ENCODE measurements around a stretch of chr9.

DNA sequence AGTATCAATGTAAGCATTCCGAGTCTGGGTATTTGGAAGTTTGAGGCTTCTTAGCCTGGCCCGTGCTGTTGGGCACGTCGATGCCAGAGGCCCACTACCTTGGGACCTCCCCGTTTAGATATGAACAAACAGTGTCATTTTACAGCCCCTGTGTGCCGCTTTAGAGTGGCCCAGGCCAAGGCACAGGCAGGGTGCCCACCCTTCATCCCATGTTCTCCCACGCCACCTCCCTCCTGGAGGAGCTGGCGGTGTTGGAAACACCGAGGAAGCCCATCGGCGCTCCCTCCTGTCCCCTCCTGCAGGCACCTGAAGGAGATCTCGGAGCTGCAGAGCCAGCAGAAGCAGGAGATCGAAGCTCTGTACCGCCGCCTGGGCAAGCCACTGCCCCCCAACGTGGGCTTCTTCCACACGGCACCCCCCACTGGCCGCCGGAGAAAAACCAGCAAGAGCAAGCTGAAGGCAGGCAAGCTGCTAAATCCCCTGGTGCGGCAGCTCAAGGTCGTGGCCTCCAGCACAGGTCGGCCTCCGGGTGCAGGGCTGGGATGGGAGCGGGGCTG is 113.7 kb downstream of the WNK2 start:
- PRO-cap, 2 experiments: no peak in any of the 2 experiments

GRCh38 chr9:93503782-93504423 is 50.5 kb upstream of the FAM120AOS start:
- PRO-cap, 2 experiments: peak in 1 of 2 experiments; most common plus-strand start chr9:93504234 (in 1)

GRCh38 chr9:93557529-93558220 is 18.7 kb upstream of the PHF2 start:
- PRO-cap, 2 experiments: no peak in any of the 2 experiments

- PRO-cap, 2 experiments: no peak in any of the 2 experiments
Observed at GRCh38 chr9:93558332-93558866, 18.0 kb upstream of the PHF2 start.

DNA sequence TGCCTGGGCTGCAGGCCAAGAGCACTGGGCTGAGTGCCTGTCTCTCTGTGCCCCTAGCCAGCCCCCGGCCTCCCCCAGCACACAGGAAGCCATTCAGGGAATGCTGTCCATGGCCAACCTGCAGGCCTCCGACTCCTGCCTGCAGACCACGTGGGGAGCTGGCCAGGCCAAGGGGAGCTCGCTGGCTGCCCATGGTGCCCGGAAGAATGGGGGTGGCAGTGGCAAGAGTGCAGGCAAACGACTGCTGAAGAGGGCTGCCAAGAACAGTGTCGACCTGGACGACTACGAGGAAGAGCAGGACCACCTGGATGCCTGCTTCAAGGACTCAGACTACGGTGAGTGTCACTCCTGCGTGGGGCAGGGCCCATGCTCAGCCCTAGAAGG is 97.1 kb downstream of the PHF2 start:
- PRO-cap, 2 experiments: no peak in any of the 2 experiments

DNA sequence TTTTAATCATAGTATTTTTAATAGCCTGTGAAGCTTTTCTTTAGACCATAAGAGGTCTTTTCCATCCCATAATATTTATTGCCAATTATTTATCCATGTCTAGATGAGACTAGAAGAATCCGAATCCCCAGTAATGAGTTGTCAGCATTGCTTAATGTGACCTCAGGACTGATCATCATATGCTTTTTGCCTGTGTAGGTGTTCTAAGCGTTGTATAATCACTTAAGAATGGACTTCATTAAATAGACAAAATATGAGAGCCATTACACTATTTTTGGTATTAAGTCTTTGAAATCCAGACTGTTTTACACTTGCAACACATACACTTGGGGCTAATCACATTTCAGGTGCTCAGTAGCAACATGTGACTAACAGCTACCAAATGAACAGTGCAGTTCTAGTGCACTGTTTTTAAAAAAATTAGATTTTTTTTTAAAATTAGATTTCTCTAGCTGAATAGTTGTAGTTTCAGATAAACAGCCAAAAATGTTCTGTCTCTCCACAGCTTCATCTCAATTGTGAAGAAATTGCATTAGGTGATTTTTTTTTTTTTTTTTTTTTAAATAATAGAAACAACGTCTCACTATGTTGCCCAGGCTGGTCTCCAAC is 84.5 kb downstream of the PTPDC1 start:
- PRO-cap, 2 experiments: no peak in any of the 2 experiments

- PRO-cap, 2 experiments: no peak in any of the 2 experiments
Observed at GRCh38 chr9:94204710-94205063, 54.4 kb upstream of the ZNF169 start.

- PRO-cap, 2 experiments: no peak in any of the 2 experiments
Observed at GRCh38 chr9:94438043-94438721, 63.8 kb downstream of the MFSD14B start.

DNA sequence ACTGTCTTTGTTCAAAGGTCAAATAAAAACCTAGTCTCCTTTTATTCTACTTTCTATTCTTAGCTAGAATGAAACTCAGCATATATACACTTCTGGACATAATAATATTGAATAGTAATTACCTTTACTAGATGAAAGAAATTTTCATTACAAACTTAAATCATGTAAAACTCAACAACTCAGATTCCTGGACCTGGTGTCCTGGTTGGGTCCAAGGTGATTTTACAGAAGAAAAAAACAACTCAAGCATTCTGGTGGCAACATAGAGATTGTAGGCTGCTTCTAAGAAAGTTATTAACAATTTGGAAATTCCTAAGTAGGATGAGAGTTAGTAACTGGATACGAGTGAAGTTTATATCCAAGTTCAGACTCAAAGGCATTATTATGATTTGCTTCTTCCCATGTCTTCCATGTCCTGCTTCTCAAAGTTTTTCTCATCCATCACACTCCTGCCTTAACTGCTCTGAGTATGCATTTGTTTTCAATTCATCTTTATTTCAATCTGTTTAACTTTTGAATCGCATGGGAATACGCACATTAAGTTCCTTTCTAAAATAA is 85.6 kb downstream of the MFSD14B start:
- PRO-cap, 2 experiments: no peak in any of the 2 experiments

DNA sequence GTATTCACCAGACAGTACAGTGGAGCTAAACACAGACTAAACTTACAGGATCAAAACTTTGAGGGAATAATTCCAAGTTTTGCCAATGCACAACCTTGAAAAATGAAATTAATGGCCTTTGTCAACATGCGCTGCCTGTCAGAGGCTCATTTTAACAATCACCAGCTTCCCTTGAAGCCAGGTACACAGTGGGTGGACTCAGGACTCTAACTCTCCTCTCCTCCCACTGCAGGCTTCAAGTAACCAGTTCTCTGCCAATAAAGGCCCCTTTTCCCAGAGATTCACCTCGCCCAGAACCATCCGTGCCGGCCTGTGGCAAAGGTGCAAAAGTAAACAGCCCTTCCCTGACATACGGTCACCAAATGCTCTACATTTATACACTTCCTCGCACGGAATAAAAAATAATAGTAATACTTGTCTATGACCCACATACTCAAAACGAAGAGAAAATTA is 18.4 kb upstream of the FBP2 start:
- PRO-cap, 2 experiments: no peak in any of the 2 experiments

DNA sequence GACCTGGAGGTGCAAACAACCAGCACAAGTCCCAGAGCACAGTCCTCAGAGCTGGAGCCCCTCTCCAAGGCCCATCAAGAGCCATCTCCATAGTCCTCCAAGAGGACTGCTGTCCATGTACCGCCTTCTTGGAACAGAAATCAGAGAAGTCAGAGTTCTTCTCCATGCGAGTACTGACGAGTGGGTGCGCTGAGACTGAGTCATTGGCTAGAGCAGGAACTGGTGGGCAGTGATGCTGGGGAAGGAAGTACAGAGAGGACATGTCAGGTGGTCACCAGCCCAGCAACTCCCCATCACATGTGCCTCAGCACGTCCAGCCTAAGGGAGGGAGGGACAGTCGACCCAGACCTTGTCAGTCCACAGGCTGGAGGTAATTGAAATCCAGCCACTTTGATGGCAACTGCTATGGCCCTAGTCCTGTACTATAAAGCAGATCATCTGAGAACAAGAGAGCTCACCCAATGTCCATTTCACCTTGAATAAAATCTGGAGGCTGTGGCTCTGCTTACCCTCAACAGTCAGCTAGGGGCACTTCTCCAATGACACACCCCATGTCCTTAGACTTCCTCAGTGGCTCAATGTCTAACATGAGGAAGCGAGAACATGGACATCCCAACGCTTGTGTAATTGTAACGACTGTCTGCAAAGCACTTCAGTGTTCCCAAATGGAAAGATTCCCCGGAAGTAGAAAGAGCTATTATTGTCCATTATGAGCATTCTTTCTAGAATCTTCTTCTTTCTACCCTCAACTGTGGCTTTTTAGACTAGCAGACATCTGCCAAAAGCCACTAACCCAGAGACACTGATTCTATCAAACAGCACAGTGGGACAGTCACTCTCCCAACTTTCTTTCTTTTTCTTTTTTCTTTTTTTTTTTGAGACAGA is 15.1 kb upstream of the FBP1 start:
- PRO-cap, 2 experiments: peak in 2 of 2 experiments; most common plus-strand start position 229 of the sequence (in 2); most common minus-strand start position 151 of the sequence (in 2)

GRCh38 chr9:94801183-94801722 is 74.8 kb downstream of the AOPEP start:
- PRO-cap, 2 experiments: no peak in any of the 2 experiments

DNA sequence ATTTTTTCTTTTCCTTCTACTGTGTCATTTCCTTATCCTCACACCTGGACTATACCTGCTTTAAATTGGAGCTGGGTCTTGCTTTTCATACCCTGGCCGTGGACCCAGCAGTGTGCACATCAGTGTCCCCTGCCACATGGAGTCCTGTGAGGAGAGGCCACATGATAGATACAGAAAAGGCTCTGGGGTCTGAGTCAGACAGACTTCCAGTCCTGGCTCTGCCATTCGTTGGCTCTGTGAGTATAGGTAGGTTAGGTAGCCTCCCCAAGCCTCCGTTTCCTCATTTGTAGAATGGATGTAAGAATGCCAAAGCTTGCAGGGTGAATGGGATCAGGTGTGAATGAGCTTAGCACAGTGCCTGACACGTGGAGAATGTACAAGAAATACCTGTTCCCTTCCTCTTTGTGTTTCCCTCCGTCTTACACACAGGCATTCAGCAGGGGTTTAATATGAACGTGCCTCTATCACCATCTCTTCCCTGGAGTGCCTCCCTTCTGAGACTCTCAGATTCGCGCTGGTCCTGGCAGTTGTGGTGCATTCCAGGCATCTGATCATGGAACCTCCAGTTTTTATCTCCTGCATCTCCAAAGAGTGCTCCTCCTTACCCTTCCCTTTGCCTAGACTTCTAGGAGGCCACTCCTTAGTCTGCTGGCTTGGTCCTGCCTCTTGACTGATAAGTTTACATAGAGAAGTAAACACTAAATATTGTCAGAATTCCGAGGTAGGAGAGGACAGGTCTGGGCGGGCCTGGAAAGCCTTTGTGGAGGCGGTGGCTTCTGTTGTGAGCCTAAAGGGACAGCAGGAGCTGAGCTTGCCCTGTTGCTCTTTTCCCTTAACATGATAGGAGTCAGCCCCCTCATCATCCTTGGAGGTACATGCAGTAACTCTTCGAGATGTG is 199.3 kb downstream of the AOPEP start:
- PRO-cap, 2 experiments: no peak in any of the 2 experiments

GRCh38 chr9:94929284-94930015 is 203.0 kb downstream of the AOPEP start:
- PRO-cap, 2 experiments: no peak in any of the 2 experiments

GRCh38 chr9:94936431-94936838 is 209.9 kb downstream of the AOPEP start:
- PRO-cap, 2 experiments: no peak in any of the 2 experiments

- PRO-cap, 2 experiments: no peak in any of the 2 experiments
Observed at GRCh38 chr9:94966007-94966648, 239.6 kb downstream of the AOPEP start.

- PRO-cap, 2 experiments: no peak in any of the 2 experiments
Observed at GRCh38 chr9:94971379-94971737, 244.9 kb downstream of the AOPEP start.

- PRO-cap, 2 experiments: no peak in any of the 2 experiments
Observed at GRCh38 chr9:95008160-95009018, 281.9 kb downstream of the AOPEP start.

- PRO-cap, 2 experiments: no peak in any of the 2 experiments
Observed at GRCh38 chr9:95025556-95026400, 291.7 kb downstream of the FANCC start.

DNA sequence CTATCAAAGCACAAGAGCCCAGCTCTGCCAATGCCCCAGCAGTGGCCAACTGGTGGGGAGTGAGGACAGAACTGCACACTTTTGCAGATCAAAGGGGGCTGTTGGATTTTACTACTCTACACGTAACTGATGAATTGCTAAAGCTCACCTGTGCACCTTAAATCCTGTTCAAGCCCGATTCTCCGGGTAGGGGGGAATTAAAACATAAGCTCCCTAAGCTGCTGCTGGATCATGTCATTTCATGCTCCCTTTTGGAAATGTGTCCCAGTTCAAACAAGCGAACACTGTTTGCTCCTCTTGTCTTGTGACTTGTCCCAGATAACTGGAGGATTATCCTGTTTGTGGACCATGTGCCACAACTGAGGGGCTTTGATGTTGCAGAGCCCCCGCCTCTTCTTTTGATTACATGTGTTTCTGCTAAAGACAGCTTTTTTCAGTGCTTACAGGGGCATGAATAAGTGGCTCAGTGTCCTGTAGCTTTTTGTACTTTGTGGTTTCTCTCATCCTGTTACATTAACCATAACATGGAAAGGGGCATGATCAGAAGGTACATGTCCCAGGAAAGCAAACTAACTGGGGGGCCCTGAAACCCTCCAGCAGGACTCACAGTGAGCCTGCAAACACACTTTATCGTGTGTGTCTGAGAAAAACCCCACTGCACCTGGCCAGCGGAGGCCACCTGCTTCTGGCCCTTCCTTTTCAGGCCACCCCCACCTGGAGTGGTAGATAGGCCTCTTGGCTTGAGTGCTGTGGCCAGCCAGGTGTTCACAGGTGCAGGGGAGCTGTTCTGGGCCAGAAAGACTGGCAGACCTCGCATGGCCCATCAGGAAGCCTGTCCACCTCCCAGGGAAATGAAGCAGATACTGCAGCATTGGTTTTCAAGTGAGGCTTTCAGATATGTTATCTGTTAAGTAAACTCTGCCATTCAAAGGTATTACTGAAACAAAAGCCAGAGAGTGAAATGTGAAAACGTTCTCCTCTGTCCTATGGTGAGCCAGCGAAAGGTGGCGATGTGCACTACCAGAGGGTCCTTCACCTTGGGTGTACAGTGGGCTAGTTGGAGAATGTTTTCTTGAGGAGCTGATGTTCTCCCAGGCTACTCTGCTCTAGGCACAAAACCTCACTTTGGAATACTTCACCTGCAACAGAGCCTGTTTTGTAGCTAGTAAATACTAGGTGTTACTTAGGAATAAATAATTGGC is 285.6 kb downstream of the FANCC start:
- PRO-cap, 2 experiments: no peak in any of the 2 experiments

Measured in monocyte (primary cell).